Trachea (tissue), 1 donor: ENCODE measurements around a stretch of chr1.

DNA sequence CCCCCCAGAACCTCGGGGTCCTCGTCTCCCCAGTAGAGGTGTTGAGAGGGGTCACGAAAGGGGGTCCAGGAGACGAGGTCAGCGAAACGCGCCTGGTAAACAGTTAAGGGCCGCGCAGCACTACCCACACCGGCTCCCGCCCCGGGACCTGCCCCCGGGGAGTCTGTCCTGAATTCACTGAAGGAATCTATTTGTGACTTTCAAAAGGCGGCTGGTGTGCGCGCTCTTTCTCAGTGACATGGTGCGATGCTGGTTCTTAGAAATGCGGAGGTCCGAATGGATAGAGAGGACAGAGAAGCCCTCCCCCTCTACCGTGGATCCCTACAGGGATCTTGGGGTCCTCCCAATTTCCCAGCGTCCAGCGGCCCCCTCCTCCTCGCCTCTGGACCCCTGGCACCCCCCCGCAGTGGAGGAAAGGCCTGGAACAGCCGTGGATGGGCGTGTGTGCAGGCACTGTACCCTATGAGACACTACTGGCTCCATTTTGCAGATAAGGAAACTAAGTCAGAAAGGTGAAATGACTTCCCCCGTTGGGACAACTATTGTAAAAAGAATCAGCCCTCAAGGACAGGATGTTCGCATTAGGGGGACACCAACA is 787 bp upstream of the CLSTN1 start:
- PRO-cap, result bidirectional peak, plus-strand start at position 203 of the sequence, minus-strand start at position 165 of the sequence

- PRO-cap, result no peak
Measured at GRCh38 chr1:9961085-9961726, 17.9 kb downstream of the NMNAT1 start.

- PRO-cap, result no peak
Measured at GRCh38 chr1:9998797-9999186, 1.8 kb downstream of the RBP7 start.

- PRO-cap, result no peak
Measured at GRCh38 chr1:10277817-10278336, 67.5 kb downstream of the KIF1B start.

- PRO-cap, result no peak
Measured at GRCh38 chr1:10295359-10296158, 85.2 kb downstream of the KIF1B start.

DNA sequence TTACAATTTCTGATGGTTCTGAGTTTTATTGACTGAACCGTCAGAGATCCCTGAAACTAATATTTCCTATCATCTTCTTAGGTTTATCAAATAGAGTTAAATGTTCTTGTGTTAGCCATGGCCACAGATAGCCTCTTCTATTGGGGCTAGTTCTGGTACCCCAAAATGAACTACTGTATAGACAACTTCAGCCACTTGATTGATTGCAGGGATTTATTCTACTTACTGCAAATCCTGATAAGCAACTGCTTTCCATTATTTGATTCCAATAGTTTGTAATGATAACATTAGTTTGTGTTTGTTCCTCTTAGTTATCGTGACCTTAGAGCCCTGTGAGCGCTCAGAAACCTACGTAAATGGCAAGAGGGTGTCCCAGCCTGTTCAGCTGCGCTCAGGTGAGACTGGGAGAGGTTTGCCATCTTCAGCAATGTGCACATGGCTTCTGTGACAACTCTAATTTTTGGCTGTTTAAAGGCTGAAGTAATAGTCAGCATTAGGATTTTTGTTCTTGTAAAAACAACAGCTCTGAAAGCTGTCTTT is 86.0 kb downstream of the KIF1B start:
- PRO-cap, result no peak

GRCh38 chr1:10376682-10377096 is 22.2 kb upstream of the PGD start:
- PRO-cap, result no peak

- PRO-cap, result no peak
Measured at GRCh38 chr1:10384250-10384589, 14.6 kb upstream of the PGD start.

GRCh38 chr1:10494954-10495752 is 20.4 kb downstream of the PEX14 start:
- PRO-cap, result no peak

GRCh38 chr1:10648767-10649966 is 147.3 kb downstream of the CASZ1 start:
- PRO-cap, result no peak

GRCh38 chr1:10685226-10686441 is 110.8 kb downstream of the CASZ1 start:
- PRO-cap, result unidirectional peak, plus-strand start at chr1:10685935

GRCh38 chr1:10716779-10717237 is 79.6 kb downstream of the CASZ1 start:
- PRO-cap, result no peak

DNA sequence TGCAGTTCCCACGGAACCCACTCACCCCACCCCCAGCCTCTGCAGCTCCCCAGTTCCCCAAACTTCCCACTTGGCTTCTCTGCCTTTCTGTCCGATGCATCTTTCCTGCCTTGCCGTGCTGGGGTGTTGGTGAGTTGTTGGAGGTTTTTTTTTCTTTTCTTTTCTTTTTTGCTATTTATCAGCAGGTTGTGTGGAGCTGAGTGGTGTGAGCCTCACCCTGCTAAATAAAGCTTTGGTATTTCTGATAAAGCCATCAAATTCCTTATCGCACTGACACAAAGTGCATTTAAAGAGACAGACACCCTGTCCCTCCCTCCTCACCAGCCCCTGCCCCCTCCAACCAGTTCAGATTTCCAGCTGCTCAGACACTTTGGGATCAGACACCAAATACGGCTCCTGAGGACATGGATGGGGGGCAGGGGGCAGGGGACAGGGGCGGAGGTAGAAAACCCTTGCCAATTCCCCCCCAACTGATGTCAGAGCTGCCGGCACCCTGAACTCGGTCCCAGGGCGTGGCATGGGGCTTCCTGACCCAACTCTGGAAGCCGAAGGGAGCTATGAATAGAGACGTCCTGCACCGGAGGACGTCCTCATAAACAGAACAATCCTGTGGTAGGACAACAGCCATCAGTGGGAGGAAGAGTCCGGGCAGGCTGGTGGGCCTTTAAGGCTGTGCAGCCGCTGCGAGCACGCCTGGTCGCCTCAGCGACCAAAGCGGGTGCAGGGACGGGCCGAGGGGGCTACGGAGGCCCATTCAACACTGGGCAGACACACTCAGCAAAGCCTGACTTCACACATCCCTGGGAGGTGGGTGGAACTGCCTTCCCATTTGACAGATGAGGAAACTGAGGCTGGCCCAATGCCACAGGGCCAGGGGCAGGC is 79.0 kb downstream of the CASZ1 start:
- PRO-cap, result no peak

GRCh38 chr1:10737153-10737762 is 59.2 kb downstream of the CASZ1 start:
- PRO-cap, result no peak

DNA sequence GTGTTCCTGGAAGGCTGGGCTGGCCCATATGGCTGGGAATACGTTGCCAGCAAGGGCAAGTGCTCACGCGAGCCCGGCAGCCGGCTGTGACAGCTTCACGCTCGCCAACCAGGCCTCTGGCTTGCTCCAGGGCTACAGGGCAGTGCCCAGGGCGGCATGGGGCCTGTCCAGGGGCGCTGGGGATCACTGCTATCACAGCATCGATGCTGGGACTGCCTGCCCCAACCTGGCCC is 40.2 kb downstream of the CASZ1 start:
- PRO-cap, result no peak

- PRO-cap, result no peak
Measured at GRCh38 chr1:10761345-10762696, 34.6 kb downstream of the CASZ1 start.

GRCh38 chr1:10835693-10836482 is 39.4 kb upstream of the CASZ1 start:
- PRO-cap, result no peak

DNA sequence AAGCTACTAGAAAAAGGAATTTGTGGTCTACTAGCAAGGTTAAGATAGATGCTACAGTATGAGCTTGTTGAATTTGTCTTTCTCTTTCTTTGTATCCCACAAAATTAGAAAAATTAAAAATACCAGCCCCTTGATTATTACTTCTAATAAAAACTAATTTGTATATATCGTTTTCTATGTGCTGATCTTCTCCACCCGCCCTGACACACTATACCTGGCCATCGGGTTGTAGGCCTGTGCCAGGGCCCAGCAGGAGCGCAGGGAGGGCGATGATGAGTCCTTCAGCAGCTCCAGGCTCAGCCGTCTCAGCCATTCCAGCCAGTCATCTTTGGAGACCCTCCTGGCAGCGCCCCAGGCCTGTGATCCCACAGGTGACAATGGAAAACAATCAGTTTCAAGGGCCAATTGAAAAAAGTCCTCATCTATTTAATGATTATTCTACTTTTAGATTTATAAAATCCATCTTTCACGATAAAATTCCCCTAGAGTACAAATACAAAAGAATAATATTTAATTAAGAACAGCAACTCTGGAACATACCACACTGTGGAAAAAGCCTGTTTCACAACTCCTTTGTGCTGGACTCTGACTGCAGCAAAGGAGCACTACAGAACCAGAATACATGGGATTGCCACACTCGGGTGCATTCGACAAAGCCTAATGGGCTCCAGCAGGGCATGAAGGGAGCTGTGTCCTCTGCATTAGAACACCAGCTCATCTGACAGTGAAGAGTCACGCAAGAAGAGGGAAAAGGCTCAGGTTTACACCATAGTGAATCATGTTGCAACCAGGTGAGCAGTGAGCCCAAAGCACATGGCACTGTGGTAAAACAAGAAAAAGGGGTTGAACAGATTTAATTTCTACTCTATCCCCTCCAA is 15.4 kb downstream of the ANGPTL7 start:
- PRO-cap, result no peak

DNA sequence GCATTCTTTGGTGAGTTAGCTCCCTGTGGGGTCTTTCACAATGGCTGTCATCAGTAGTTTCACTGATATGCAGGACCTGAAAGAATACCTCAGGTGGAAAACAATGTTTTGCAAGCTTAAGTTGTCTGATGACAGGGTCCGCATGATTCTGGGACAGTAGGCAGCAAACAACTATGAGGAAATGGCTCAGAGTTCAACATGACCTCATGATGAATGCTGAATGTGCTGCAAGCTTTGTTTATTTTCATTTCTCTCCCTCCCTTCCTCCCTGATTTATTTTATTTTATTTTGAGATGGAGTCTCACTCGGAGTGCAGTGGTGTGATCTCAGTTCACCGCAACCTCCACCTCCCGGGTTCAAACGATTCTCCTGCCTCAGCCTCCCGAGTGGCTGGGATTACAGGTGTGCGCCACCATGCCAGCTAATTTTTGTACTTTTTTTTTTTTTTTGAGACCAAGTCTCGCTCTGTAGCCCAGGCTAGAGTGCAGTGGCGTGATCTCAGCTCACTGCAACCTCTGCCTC is 5.2 kb upstream of the UBIAD1 start:
- PRO-cap, result no peak

DNA sequence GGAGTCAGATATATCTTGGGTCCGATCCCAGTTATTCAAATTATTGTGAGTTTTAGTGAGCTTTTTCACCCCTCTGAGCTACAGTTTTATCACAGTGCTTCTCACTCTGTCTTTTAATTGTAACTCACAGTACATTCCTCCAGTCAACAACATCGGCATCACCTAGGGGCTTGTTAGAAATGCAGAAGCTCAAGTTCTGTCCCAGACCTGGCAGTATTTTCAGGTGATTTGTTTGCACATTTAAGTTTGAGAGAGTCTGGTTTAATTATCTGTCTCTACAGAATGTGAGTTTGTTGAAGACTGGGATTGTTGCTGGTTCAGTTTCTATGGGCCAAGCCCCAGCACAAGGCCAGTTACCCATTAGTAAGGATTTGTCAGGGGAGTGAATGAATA is 26.0 kb downstream of the DISP3 start:
- PRO-cap, result no peak